B cell (primary cell): Measurements from ENCODE around the gene SERINC2.

- PRO-cap, result no peak
- CAGE, long polyA plus RNA, result no peak
Measured at GRCh38 chr1:31370023-31370390, 2.9 kb downstream of the FABP3 start.

DNA sequence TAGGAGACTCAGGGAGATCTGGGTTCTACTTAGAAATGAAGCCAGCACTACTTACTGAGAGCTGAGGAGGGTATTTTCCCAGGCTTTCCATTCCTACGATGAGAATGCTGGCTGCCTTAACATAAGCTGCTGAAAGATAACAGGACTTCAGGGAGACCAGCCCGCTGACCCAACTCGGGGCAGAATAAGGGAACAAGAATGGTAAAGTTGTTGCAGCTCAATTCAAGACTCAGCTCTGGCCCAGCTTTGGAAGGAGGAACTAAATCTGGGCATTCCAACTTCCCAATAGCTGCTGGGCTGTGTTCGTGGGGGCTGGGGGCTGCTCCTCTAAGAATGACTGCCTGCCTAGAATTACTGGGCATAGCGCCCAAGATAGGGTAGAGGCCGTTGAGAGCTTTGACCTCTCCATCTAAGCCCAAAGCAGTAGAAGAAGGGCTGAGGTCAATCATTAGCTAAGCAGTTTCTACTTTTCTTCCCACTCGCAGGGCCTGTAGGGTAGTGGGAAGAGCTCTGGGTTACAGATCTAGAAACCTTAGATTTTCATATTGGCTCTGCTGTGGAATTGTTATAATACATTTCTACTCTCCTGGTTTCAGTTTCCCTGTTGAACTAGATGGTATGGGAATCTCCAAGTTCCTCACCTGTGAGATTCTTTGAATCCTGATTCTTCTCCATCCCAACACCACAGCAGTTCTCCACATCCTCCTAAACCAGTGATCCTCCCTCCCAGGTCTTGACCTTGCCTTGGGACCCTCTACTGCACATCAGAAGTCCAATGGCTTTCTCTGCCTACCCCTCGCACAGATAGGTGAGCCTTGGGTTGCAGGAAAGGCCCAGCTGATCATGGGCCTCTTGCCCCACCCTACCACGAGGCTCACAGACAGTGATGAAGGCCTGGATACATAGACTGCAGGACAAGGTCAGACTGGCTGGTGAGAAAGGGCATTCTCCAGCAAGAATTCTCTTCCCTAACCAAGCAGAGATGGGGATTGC is 1.1 kb downstream of the FABP3 start:
- PRO-cap, result no peak
- CAGE, long polyA plus RNA, result no peak

GRCh38 chr1:31373474-31374284 is 803 bp upstream of the FABP3 start:
- PRO-cap, result no peak
- CAGE, long polyA plus RNA, result no peak

DNA sequence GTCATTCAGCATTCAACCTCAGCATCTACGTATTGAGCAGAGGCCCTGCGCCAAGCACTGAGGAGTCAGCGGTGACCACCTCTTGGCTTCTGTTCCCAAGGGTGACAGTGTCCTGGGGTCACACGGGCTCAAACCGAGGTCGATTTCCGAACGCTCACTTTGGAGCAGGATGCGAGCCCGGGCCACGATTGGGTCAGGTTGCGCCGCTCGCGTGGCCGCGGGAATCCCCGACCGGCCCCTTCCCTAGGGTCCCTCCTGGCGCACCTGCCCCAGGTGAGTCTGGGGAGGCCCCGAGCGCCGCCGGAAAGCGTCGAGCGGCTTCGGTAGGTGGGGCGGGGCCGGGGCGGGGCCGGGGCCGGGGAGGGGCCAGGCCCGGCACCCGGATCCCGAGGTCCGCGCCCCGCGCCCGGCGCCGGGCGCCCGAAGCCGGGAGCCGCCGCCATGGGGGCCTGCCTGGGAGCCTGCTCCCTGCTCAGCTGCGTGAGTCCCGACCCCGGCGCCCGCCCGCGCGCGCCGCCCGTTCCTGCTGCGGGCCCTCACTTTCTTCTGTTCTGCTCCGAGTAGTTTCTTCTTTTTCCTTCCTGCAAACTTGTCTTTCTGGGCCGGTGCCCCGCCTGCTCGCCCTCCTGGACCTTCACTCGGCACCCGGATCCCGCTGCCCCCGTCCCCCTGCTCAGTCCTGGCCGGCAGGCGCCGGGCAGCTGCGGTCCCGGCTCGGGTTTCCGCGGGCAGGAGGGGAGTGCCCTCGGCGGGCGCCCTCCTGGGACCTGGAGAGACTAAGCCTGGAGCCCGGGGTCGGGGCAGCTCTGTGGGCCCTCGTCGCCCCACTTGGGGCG is at the start of gene SERINC2:
Gene SERINC2, plus strand, starts transcription at position 389 of the 836 bp plus-strand sequence.
- PRO-cap, result no peak
- CAGE, long polyA plus RNA, result no peak

GRCh38 chr1:31423366-31424108 is 10.5 kb downstream of the SERINC2 start:
- PRO-cap, result bidirectional peak, plus-strand start at chr1:31423813, minus-strand start at chr1:31423562
- CAGE, long polyA plus RNA, result no peak

GRCh38 chr1:31549489-31550226 is 26.7 kb upstream of the TINAGL1 start:
- PRO-cap, result no peak
- CAGE, long polyA plus RNA, result no peak

GRCh38 chr1:31574883-31576121 is 1.0 kb upstream of the TINAGL1 start:
- PRO-cap, result no peak
- CAGE, long polyA plus RNA, result no peak

GRCh38 chr1:31605685-31606059 is 11.8 kb upstream of the HCRTR1 start:
- PRO-cap, result no peak
- CAGE, long polyA plus RNA, result no peak

DNA sequence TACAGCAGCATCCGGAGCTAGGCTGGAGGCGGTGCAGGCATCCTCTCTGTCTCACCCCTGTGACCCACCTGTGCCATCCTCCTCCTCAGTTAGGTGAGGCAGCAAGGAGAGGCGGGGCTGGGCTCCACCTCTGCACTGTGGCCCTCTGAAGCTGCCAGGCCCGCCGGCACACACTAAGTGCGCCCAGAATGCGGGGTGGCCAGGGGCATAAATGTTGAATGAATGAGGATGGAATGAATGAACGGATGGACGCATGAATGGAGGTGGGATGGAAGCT is 301 bp upstream of the HCRTR1 start:
- PRO-cap, result no peak
- CAGE, long polyA plus RNA, result no peak

GRCh38 chr1:31704308-31705149 is 712 bp upstream of the COL16A1 start:
- PRO-cap, result no peak
- CAGE, long polyA plus RNA, result no peak

DNA sequence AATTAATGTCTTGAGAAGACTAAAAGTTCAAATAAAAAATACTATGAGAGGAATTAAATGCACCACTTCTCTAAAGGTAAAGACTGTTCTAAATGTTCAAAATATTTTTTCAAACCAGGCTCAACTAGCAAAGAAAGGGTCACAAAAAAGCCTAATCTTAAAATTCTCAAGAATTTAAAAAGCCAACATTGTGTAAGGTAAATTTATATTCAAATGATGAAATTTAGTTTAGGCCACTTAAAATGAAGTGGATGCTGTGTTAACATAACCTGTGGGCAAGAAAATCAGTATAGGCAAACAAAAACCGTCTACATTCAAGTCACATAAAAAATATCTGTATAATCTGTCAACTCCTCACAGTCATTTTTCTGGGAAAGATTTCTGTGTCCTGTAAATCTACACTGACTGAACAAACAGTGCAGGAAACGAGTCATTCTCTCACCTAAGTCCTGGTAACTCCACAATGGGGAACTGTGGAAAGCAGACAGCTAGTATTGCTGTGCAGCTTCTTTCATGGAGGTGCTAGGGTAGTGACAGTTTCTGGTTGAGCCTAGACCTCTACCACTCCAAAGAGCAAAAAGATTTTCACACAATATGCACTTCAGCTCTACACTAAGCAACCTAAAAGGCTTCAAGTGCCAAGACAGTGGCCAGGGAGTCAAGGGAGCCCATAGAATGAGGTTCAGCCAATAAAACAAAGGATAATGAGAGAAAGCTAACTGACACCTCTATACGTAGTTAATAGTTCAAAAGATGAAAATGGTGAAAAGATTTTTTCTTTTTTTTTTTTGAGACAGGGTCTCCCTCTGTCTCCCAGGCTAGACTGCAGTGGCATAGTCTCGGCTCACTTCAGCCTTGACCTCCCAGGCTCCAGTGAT is 5.7 kb downstream of the PTP4A2 start:
- PRO-cap, result no peak
- CAGE, long polyA plus RNA, result no peak

DNA sequence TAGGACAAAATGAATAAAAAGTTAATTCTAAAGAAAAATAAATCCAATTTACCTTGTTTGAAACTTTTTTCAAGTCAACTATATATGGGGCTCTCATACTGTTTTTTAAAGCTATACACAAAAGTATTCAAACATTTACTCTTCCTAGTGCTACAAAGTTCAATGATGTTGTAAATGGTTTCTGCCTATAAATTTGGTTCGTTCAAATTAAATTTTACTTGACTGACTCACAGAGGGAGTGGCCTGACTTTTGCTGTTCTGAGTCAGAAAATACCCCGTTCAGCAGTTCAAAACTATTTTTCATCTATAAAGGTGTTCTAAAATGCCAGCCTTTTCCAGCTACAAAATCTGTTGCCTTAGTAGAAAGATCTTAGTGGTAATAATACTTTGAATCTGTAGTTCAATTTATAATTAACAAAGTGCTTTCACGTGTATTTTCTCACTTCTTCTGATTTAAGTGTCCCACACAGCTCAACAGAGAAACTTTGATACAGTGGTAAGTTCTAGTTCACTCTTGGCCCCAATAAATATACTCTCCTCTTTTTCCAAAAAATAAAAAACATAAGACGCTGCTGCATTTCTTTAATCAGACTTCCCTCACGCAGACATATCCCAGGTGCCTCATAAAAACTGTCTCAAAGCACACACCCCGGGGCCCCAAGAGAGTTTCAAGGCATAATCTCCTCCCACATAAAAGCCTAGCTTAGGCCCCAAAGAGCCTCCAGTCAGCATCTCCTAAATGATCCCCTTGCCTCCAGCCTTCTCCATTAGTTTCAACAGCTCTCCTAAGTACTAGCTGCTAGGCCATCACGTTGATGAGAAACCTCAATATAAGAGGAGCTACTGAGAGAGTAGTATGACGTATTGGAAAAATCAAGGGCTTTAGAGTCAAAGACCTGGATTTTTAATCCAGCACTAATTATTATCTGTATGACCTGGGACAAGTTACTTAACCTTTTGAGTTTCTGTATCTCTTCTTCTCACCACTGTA is 3.2 kb downstream of the PTP4A2 start:
- PRO-cap, result no peak
- CAGE, long polyA plus RNA, result no peak

- PRO-cap, result bidirectional peak, plus-strand start at chr1:31944606, minus-strand start at chr1:31944459
- CAGE, long polyA plus RNA, result no peak
Measured at GRCh38 chr1:31943944-31945218, 6.2 kb upstream of the PTP4A2 start.

GRCh38 chr1:31985390-31986022 is 28.2 kb upstream of the KHDRBS1 start:
- PRO-cap, result unidirectional peak, minus-strand start at chr1:31985663
- CAGE, long polyA plus RNA, result no peak

DNA sequence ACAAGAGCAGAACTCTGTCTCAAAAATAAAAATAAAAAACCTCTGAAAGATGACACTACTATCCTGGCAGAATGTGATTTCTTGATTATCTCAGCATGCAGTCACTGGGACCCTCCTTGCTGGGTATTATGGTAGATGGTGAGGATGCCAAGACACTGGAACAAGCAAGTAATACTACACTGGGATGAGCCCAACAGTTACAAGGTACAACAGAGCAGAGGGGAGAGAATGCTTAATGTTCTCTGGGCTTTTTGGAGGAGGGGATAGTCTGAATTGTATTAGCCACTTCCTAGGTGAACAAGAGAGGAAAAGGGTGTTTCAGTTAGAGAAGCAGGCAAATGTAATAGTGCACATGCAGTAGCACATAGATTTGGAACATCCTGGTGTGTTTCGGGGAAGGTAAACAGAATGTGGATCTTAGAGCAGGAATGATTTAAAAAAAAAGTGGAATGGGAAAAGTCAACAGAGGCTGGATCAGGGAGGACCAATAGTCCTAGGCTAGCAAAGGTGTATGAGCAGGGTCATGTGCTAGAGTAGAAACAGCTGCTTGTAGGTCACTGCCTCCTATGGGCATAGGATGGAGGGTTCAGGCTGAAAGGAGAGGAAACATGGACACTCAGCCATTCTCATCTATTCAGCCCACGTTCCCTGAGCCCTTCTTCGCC is 3.9 kb upstream of the KPNA6 start:
- PRO-cap, result no peak
- CAGE, long polyA plus RNA, result no peak

DNA sequence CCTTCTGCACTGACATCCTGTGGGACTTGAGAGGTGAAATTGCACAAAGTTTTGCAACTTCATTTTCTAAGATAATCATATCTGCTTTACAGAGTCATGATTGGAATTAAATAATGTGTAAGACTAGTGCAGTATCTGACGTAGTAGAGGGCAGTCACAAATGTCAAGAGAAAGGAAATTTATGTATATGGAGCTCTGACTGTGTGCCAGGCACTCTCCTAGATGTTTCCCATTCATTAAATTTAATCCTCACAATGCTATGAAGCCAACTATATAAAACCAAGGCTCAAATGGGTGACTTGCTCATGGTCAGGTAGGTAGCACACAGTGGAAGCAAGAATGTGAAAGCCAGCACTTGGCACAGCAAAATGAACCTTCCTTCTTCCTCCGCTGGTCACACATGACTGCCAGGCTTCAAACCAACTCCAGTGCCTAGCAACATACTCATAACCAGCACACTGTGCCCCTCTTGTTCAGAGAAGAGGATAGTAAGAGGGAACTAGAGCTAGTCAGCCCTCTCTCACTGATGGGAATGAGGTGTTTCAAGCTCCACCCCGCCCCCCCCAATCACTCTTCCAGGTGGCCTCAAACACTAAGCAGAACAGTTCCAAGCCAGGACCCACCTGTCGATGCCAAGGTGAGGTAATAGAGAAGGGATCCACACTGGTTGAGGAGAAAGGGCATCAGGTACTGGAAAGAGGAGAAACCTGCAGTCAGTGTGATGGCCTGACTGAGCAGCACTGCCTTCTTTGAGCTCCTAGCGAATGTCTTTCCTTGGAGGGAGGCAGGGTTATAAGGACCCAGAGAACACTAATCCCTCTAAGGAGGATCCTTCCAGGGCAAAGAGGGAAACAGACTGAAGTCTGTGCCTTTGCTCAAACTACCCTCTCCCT is 1.4 kb downstream of the TMEM234 start:
- PRO-cap, result bidirectional peak, plus-strand start at position 476 of the sequence, minus-strand start at position 343 of the sequence
- CAGE, long polyA plus RNA, result no peak

- PRO-cap, result no peak
- CAGE, long polyA plus RNA, result no peak
Measured at GRCh38 chr1:32310106-32310367, 18.2 kb downstream of the HDAC1 start.

DNA sequence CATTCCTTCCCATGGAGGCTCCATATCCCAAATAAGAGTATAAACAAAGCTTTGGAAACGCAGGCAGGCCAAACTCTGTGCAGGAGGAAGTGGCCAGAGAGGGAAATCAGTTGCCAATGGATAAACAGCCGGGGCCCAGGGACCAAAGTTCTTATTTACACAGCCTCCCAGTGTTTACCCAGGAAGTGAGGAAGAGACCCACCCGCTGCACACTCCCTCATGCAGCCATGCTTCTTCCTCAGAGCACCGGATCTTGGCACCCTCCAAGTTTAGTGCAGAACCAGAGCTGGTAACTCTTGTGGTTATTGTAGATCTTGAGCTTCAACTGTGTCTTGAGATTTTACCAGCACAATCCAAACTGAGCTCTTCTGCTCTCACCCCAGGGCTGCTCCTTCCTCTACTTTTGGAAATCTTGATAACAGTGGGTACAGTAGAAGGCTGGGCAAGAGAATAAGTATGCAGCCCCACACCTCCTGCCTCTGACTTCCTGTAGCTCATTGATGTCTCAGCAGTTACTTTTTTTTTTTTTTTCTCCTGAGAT is 14.2 kb downstream of the MARCKSL1 start:
- PRO-cap, result no peak
- CAGE, long polyA plus RNA, result no peak

DNA sequence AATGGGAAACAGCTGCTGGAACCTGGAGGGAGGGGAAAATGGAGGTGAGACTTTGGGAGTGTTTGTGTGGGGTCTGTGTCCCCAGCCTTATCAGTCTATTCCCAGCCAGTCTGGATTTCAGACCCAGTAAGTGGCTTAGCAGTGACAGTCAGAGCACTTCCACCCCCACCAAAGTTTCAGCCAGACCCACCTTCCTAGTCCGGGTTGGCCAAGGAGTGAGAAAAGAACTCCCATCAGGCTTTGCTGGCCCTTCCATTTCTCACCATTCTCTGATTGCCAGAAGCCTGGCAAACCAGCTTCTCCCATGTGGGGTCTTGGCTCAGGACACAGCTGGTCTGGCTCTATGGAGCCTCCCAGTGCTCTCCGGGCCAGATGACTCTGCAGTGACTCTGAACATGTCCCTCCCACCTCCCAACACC is 15.9 kb downstream of the TSSK3 start:
- PRO-cap, result no peak
- CAGE, long polyA plus RNA, result no peak

GRCh38 chr1:32501887-32502460 is 37.1 kb downstream of the ZBTB8B start:
- PRO-cap, result no peak
- CAGE, long polyA plus RNA, result no peak